Measurements from ENCODE around the gene CCL20.

DNA sequence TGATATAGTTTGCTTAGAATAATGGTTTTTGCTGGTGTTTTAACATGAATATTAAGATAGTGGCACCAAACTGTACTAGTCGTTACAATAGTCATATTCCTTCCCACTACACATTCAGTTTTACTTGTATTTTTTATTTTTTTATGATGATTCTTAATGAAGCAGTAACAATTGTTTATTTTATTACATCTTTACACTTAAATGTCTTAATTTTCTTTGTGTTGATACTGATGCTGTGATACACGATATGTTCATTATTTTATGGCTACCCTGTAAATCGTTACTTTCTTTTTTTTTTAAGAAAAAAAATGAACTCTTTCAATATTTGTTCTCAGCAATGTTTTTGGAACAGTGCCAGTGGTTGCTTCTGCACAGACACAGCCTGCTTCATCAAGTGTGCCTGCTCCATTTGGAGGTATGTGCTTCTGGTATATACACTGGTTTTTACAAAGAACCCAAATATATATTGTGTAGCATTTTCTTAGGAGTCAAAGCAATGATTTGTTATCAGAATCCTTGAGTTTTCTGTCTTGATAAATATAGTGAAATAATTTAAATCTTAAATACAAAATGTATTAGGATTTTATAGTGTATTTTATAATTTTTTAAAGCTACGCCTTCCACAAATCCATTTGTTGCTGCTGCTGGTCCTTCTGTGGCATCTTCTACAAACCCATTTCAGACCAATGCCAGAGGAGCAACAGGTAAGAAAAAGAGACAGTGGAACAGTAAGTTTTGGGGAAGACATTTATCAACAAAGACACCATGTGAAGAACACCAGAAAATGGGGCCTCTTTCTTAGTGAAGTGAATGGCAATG is 62.2 kb upstream of the SCYGR2 start:
- PRO-cap, result no peak

DNA sequence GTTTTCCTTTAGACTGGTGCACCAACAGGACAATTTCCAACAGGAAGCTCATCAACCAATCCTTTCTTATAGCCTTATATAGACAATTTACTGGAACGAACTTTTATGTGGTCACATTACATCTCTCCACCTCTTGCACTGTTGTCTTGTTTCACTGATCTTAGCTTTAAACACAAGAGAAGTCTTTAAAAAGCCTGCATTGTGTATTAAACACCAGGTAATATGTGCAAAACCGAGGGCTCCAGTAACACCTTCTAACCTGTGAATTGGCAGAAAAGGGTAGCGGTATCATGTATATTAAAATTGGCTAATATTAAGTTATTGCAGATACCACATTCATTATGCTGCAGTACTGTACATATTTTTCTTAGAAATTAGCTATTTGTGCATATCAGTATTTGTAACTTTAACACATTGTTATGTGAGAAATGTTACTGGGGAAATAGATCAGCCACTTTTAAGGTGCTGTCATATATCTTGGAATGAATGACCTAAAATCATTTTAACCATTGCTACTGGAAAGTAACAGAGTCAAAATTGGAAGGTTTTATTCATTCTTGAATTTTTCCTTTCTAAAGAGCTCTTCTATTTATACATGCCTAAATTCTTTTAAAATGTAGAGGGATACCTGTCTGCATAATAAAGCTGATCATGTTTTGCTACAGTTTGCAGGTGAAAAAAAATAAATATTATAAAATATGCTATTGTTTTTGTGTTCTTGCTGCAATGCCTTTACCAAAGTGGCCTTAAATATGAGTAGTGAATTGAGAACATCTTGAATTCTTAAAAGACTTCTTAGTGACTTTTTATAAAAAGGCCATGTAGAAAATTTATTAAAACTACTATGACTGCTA is 44.0 kb upstream of the SCYGR2 start:
- PRO-cap, result no peak

DNA sequence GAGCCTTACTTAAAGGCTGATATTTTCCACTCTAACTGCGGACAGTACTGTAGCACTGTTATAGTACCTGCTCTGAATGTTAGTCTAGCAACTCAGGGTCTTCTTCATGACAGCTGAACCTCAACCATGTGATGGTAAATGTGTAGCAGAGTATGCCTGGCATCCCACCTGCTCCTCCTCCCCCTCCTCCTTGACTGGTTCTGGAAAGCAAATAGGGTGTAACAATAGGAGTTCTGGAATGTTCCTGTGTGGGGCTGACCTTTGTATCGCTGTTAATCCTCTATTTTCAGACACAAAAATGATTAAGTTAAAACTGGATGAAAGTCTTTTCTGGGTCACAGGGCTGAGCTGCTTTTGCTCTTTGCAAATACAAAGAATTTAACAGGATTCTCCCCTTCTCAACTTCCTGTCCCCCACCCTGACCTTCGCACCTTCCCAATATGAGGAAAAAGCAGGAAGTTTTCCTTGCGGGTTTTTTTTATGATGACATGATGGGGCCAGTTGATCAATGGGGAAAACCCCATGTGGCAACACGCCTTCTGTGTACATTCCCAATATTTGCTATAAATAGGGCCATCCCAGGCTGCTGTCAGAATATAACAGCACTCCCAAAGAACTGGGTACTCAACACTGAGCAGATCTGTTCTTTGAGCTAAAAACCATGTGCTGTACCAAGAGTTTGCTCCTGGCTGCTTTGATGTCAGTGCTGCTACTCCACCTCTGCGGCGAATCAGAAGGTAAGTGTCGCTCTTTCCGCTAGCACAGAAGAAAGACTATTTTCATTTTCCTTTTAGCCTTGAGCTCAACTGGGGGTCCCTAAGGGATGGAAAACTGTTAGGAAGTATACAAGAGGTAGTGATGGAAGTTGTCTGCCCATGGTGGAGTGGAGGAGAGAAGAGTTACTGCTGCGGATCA is at the start of gene CCL20:
Gene CCL20, plus strand, starts transcription at position 592 of the 915 bp plus-strand sequence.
- PRO-cap, result no peak

DNA sequence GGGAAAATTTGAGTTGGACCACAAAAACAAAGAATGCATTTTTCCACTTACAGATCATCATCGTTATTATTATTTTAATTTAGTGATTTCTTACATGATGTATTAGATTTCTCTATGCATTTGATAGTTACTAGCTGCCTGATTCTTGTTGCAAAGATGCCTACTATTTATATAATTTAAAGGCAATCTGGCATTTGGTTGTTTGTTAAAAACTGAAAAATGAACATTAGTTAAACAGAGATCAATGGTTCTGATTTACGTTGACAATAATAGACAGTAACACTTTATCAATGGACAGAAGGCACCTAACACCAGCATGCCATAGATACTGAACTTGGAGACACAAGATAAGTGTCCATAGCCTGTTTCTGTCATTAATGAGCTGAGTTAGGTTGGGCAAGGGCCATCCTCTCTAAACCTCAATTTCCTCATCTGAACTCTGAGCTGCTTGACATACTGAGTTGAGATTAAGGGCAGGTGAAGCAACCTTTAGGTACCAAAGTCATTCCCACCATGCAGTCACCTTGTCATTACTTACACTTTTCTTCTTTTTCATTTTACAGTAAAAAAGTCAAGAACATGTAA is 2.9 kb downstream of the CCL20 start:
- PRO-cap, result no peak

DNA sequence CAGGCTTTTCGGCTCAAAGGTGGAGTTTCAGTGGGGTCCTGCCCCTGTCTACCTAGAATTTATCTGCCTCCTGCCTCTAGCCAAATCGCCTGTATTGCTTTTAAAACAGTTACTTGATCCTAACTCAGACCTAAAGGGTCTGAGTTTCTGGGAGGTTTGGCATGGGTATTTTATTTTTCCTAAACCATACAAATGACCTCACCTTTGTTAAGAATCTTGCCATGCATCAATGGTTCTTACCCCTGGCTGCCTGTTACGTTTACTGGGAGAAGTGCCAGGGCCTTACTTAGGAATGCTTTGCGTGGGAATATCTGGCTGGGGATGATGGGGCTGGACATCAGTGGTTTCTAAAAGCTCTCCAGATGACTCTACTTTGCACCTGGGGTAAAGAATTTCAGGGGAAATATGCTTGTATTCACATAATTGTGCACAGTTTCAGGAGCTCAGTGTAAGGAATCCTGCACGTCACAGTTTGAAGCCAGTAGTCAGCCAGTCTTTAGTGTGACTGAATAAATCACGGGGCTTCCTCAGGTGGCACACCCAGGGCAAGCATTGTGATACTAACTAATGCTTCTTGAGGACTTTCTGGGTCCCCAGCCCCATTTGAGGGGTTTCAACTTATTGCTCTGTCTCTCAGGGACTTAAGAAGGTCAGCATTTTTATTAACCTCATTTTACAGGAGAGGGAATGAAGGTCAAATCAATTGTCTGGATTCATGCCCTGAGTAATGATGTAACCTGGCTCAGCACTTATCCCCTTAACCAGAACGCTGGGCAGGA is 18.2 kb upstream of the DAW1 start:
- PRO-cap, result no peak

GRCh38 chr2:228841345-228842294 is 429.5 kb downstream of the PID1 start:
- PRO-cap, result no peak

DNA sequence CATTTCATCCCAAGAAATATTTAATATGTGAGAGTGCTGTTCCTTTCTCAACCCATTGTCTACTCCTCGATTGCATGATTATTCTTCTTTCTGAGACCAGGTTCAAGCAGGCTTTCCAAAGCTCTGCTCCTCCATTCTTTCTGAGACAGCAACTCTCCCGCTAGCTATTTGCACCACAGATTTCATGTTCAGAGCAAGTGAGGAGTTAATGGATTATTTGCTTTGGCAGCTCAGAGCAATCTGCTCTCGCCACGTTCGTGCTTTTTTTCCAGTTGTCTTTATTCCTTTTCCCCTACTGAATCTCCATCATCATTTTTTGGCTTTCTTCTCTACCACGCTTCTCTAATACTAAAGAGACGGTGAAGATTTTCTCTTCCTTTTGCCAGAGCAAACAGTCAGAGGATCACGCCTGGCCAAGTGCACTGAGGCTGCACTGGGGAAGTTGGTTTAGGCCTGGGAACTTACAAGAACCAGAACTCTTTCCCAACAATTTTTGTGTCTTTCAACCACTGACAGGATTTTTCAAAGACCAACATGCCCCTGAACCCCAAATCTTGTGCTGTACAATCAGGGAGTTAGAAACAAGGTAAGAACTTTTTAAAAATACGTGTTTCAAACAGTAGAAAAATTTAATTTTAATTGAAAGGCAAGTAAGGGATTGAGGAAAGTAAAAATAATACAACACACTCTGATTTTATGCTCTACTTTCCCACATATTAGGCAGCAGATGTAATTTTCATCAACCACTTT is 172.3 kb downstream of the PID1 start:
- PRO-cap, result no peak

DNA sequence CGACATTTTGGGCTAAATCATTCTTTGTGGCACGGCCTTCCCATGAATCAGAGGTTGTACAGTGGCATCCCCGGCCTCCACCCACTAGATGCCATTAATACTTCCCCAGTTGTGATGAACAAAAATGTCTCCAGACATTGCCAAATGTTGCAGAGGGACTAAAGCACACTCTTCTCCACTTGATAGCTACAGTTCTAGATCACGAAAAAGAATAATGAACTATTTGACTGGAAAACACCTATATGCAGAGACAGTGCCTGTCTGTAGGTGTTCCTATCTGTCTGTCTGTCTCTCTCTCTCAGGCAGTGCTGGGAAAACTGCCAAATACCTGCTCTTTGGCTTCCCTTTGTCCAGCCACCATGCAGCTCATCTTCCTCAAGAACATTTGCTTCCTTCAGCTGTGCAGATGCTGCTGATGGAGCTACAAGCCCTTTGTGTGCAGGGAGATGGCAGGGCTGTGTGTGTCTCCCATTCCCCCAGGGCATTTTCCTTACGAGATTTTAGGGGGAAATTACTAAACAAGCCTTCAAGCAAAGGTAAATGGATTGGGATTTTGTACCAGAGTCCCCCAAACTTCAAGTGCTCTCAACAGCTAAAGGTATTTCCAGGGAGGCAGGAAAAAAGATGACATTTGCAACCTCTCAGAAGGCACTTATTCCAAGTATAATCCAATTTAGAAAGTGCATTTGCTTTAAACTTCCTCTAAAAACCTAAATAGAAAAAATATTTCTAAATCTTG is 143.3 kb downstream of the PID1 start:
- PRO-cap, result no peak

GRCh38 chr2:229177577-229178041 is 93.5 kb downstream of the PID1 start:
- PRO-cap, result no peak

DNA sequence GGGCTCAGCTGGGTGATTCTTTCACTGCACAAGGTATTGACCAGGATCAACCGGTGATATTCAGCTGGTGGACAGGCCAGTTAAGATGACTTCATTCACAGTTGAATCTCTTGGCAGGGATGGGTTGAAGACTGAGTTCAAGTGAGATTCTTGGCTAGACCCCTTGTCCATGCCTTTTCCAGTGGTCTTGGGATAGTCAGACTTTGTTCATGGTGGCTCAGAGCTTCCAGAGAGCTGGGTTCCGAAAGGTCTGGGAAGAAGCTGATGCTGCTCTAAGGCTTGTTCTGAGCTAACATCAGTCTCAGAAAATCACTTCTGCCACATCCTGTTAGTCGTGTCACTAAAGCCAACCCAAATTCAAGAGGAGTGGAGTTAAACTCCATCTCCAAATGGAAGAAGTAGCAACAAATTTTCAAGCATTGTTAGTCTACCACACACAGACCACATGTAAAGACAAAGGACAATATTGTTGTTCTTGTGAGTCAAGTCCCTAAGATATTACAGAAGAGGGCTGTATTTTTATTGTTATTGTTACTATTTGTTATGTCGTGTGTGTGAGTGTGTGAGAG is 77.9 kb downstream of the PID1 start:
- PRO-cap, result no peak

DNA sequence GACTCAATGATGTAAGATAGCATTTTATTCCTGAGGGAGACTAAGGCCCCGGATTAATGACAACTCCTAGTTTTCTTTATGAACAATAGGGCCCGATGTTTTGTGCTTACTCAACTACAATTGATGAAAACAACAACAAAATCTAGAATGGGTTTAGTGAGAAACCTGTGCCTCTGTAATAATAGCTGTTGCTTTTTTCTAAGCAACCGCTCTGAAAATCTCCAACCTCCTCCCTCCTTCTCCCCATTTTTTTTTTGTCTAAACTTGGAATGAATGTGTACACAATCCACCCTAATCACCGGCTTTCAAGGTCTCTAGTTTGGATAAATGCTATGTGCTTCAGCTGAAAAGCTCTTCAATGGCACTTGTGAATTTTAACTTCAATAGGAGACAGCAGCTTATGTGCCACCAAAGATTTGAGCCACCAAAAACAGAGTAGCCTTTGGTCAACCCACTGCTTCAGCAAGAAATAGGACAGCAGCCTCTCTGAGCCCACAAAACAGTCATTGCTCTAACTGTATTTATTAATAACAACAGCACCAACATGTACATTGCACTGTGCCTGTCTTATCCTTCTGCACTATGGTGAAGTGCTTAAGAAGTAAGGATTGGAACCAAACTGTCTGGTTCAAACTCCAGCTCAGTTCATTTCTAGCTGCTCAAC is 4.9 kb downstream of the PID1 start:
- PRO-cap, result no peak

- PRO-cap, result no peak
Observed at GRCh38 chr2:229301271-229301954, 30.3 kb upstream of the PID1 start.

DNA sequence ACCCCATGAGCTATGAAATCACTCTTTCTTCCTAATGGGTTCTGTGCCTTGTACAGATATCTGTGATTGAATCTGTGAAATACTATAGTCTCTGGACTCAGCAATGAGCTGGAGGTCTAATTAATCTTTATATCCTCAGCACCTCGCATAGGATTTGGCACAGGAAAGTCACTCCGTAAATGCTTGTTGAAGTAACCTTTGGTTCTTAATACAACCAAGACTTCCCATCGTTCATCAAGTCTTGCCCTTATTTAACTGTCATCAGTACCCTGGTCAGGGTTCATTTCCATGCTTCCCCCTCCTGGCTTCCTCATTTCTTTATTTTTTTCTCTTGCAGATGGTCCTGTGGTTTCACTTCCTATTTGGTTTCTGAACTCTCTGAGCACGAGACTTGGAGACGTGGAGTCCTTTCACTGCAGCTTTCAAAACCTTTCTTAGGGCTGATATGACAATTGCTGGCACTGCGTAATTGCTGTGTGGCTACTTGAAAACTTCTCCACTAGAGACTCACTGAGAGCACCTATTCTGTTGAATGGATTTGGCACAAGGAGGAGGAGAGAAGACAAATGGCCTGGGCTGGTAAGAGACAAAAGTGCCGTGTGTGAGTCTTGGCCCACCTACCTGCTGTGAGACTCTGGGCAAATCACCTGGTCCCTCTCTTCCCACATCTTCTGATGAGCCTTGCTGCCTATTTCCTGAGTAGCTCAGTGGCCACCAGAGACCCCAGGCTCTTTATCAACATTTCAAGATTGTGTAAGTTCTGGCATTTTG is 59.9 kb upstream of the PID1 start:
- PRO-cap, result no peak

DNA sequence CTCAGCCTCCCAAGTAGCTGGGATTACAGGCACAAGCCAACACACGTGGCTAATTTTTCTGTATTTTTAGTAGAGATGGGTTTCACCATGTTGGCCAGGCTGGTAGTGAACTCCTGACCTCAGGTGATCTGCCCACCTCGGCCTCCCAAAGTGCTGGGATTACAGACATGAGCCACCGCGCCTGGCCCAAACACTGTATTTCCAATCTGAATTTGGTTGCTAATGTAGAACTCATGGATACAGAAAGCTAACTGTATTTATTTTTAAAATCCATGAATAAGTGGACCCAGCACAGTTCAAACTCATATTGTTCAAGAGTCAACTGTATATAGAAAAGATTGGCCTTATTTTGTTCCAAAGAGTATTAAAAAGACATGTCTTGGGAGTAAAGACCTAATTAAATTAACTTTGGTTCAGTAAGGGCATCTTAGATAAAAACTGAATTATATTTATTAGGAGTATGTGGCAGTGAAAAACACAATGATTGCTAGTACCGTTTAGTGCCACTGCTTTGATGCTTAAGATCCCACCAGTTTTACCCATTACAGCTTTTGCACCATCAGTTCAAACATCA is 101.0 kb downstream of the TRIP12 start:
- PRO-cap, result no peak

GRCh38 chr2:230010488-230011178 is 58.1 kb downstream of the SLC16A14 start:
- PRO-cap, result no peak

- PRO-cap, result no peak
Observed at GRCh38 chr2:230177525-230177769, 42.3 kb downstream of the SP110 start.

GRCh38 chr2:230452271-230452781 is 36.3 kb downstream of the SP100 start:
- PRO-cap, result no peak

DNA sequence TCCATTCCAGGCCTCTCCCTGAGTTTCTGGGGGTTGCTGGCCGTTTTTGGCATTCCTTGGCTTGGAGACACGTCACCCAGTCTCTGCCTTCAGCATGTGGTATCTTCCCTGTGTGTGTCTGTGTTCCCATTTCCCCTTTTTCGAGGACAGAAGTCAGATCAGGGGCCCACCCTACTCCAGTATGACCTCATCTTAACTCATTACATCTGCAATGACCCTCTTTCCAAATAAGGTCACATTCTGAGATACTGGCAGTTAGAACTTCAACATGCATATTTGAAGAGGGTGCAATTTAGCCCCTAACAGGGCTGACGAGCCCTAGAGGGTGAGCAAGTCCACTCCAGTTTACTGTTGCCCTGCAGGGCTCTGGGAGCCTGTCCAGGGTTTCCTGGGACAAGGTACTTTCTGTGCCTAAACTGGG is 45.4 kb upstream of the CAB39 start:
- PRO-cap, result no peak

DNA sequence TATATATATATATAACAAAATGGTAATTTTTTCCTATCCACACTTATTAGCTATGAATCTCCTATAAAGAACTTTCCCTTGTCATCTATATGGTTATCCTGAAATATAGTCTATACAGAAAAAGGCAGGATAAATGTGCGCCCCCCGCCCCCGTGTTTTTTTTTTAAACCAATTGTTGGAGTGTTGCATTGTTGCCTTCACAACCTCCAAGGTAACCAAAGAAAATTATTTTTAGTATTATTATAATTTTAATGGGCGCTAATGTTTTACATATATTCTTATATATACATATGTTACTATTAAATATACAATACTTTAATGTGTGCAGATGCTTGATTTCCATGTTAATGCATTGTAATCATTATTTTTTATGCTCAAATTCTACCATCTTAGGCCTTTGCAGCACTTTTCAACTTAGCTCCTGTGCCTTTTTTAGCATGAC is 36.2 kb downstream of the CAB39 start:
- PRO-cap, result no peak

DNA sequence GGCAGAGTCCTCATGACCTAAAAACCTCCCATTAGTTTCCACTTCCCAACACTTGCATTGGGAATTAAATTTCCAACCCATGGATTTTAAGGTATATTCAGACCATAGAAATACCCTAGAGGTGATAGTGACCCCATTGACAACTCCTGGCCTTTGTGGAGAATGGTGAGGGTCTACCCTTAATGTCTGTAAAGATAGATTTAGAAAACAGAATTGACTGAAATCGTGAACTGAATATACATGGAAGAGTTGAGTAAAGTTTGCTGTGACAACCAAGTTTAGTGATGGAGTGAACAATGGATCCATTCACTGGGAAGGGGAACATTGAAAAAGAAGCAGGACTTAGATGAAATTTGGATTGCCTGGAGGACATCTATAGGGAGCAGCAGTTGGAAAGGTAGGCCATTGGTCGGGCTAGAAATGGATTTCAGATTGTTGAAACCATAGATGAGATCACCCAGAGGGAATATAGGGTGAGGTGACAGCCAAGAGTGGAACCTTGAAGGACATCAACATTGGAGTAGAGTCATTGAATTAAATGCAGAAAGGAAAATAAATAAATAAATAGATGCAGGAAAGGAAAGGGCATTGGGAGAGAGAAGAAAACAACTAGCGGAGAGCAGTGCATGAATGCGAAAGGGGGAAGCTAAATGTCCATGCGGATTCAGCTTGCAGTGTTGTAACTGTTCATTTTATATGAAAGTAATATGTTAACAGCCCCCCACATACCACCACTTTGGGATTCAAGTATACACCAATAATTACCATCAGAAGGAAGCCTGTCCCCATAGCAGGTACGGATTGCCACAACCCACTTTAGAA is 40.1 kb downstream of the CAB39 start:
- PRO-cap, result no peak